CD14-positive monocyte (primary cell): ENCODE measurements around a stretch of chr7.

DNA sequence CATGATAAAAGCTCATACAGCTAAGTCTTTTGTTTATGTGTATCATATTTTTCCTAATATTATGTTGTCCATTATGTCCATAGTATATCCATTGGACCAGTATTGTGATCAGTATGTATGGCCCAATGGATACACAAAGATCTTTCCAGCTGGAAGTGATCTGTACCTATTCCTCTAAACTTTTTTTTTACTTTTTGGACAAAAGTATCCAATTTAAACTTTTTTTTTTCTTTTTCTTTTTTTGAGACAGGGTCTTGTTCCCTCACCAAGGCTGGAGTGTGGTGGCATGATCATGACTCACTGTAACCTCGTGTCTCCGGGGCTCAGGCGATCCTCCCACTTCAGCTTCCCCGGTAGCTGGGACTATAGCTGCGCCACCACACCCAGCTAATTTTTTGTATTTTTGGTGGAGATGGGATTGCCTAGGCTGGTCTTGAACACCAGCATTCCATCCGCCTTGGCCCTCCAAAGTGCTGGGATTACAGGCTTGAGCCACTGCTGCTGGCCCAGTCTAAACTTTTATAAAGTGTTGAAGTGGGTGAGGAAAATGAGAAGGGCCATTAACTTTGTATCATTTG, 4.2 kb downstream of the CALU start:
- CAGE, long polyA plus RNA, result no peak

DNA sequence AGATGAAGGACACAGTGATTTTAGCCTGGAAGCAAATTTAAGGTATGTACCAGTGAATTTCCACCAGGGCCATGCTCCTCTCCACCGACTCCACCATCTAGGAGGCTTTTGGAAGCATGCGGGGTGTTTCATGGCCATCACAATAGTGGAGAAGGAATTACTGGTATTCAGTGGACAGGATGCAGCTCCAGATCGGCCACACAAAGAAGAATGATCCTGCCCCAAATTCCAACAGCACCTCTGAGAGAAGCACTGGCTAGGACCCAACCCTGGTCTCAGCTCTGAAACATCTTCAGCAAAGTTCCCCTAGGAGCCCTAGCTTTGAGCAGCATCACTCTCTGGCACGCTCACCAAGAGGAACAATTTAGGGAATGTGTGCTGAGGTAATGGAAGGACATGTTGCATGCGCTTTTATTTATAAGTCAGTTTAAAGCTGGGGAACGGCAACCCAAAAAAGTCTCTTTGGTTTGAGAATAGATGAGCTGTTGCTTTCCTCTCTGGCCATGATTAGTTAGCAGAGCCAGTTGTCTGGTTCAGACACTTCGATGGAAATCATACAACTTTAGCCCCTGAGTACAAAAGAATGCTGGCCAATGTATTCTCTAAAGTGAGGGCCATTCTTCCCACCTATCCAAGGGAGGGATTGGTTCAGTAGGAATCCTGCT, 5.6 kb upstream of the OPN1SW start:
- CAGE, long polyA plus RNA, result no peak

GRCh38 chr7:128835794-128836342, 5.7 kb downstream of the FLNC start:
- CAGE, long polyA plus RNA, result no peak

- CAGE, long polyA plus RNA, result no peak
Observed at GRCh38 chr7:128844331-128844683, 14.1 kb downstream of the FLNC start.

DNA sequence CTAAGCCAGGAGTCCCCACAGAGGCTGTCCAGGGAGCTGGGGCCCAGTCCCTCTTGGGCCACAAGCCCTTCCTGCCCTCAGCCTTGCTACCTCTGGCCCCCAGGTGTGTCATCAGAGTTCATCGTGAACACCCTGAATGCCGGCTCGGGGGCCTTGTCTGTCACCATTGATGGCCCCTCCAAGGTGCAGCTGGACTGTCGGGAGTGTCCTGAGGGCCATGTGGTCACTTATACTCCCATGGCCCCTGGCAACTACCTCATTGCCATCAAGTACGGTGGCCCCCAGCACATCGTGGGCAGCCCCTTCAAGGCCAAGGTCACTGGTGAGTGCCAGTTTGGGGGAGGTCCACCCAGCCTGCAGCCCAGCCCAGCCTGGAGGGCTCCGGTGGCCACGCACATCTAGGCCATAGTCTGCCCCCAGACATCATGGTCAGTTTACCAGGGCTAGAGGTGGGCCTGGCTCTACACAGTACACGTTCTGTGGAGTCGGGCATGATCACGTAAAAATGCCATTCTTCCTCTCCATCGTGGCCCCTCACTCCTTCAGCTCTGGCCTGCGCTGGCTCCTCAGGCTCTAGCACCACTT, 5.5 kb upstream of the ATP6V1F start:
- CAGE, long polyA plus RNA, result no peak

DNA sequence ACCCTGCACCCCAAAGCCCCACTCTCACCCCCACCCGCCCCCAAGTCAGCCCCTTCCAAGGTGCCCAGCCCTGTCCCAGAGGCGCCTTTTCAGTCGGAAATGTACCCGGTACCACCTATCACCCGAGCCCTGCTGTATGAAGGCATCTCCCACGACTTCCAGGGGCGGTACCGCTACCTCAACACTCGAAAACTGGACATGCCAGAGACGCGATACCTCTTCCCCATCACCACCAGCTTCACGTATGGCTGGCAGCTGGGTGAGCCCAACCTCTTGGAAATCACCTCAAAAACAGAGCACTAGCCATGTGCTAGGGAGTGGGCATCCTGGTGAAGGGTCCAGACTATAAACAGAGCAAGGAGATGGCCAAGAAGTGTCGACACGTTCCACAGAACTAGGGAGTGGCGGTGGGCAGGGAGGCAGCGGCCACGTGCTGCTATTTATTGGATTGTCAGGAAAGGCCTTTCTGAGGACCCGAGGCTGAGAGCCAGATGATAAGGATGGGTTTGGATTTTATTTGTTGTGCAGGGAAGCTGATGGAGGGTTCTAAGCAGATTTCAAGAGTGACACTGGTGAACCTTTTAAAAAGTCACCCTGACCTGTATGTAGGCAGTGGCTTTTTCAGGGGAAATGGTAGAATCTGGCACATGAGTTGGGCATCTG, 573 bp downstream of the ATP6V1FNB start:
- CAGE, long polyA plus RNA, result no peak

DNA sequence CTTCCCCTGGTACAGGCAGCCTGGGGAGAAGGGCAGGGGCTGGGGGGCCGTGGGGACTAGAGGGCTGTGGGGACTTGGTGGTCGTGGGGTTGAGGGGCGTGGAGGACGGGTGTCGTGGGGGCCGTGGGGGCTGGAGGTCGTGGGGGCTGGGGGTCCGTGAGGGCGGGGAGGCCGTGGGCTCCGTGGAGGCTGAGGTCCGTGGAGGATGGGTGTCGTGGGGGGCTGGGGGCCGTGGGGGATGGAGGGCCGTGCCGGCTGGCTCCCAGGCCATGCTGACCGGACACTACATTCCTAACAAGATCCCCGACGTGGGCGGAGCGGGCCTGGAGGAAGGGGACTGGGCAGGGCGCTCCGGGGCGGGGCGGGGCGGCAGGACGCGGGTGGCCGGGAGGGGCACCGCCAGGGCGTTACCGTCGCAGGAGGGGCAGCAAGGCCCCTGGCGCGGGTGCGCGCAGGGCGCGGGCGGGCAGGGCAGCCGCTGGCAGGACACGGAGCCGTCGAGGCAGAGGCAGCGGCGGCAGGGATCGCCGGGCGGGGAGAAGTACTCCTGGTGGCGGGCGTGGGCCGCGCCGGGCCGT, 19.9 kb downstream of the KCP start:
- CAGE, long polyA plus RNA, result no peak

DNA sequence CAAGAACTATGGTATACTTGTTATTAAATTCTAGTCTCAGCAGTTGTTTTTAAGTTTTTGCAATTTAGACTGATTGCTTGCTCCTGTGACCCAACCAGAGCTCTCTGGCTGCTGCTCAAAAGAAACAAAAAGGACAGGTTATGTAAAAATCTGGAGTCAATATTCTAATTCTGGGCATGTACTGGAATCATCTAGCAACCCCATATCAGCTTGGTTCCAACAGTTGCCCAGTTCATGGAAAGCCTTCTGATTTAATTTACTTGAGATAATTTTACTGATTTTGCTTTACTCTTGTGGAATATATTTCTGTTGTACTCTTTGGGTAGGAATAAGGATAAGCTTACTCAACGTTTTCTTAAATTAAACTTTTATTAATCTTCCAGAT, 10.2 kb downstream of the KCP start:
- CAGE, long polyA plus RNA, result no peak

DNA sequence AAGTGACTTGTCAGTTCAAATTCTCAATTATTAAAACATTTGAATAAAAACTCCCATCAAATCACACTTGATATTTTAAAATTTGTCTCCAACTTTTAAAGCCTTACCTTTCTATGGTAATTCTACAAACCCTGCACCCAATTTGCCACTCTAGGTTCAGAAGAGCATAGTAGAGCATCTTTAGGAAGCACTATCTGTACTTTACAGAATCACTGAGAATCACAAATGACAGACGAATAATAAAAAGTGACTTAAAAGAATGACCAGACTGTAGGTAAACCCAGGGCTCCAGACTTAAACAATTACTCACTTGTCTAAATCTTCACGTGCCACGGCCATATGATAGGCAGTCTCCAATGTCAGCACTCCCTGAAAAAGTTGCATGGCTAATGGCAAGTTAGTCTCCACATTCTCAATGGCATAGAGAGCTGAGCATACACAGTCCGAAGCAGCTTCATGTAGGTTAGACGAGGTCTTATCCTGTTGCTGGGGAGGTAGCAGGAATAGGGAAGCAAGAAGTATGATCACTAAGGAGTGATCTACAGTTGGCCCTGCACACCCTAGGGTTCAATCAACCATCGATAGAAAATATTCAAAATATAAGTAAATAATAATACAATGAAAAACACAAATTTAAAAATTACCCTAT, 54.0 kb downstream of the TNPO3 start:
- CAGE, long polyA plus RNA, result no peak

- CAGE, long polyA plus RNA, result no peak
Observed at GRCh38 chr7:129126152-129126918, 18.2 kb upstream of the TSPAN33 start.

DNA sequence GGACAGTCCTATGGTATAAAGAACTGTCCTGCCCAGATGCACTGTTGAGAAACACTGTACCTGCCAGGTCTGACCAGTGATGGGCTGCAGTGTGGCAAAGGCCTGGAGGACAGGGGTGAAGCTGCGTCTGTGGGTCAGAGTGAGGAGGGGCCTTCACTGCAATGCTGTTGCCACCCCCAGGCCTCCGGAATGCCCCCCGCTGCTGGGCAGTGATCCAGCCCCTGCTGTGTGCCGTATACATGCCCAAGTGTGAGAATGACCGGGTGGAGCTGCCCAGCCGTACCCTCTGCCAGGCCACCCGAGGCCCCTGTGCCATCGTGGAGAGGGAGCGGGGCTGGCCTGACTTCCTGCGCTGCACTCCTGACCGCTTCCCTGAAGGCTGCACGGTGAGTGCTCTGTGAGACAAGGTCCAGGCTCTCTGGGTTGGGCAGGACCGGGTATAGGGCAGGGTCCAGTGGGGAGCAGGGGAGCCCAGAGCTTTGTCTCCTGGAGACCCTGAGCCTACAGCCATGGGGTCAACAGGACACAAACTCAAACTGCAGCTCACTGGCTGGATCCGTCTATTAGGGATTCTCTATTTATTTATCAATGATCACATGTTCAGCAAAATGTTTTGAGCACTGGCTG, 14.9 kb downstream of the SMO start:
- CAGE, long polyA plus RNA, result no peak

DNA sequence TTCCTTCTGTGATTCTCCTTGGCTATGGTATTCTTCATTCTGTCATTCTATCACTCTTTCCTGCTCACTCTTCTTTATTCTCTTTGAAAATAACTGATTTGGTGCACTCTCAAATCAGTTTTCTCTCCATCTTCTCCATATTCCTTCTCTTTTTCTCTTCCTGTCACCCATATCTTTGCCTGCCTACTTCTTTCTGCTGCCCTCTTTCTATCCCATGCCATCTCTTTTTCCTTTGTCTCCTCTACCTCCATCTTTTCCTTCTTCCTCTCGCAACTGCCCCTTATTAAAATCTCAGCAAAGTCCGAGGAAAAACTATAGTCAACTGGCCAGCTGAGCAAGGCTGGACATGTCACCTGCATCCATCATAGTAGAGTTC, 6.0 kb downstream of the STRIP2 start:
- CAGE, long polyA plus RNA, result no peak

DNA sequence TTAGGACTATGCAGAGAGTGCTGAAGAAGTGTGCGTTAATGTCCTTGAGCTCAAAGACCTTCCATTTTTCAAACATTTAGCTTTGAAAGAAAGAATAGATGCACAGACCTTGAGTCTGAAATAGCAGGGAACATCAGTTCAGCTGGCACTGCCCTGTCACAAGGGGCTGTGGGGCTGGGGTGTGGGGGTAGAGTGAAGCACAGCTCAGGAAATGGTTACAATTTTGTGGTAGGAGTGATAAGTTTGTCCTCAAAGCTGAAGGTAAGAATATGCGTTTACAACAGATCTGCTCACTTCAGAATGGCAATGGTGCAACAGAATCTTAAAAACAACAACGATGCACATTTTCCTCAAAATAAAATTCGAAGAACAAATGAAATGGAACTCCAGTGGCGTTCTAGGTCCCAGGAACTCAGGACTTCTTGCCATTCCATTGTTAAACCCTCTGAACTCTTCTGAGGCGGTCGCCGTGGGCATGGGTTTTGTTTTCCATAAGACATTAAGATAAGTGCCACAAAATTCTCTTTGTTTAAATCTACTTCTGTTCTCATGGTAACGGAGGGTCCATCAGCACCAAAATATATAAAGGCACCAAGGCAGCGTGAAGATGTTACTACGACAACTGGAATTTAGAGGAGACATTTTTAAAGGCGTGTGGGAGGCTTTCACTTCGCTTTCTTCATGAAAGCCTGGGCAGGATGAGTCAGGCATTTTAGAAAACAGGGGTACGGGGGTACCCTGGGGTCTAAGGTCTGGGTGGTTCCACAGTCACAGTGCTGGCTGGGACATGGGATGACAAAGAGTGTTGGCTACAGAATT, 33.8 kb downstream of the SMKR1 start:
- CAGE, long polyA plus RNA, result no peak

DNA sequence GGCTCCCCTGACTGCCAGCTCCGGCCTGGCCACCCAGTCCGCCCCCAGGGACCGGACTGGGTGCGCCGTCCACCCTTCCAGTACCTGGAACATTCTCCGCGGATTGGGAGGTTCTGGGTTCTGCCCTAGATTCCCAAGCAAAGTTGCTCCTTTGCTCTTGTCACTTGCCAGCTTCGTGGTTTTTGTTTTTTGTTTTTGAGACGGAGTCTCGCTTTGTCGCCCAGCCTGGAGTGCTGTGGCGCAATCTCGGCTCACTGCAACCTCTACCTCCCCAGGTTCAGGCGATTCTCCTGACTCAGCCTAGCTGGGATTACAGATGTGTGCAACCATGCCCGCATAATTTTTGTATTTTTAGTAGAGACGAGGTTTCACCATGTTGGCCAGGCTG, 126.6 kb downstream of the UBE2H start:
- CAGE, long polyA plus RNA, result no peak

DNA sequence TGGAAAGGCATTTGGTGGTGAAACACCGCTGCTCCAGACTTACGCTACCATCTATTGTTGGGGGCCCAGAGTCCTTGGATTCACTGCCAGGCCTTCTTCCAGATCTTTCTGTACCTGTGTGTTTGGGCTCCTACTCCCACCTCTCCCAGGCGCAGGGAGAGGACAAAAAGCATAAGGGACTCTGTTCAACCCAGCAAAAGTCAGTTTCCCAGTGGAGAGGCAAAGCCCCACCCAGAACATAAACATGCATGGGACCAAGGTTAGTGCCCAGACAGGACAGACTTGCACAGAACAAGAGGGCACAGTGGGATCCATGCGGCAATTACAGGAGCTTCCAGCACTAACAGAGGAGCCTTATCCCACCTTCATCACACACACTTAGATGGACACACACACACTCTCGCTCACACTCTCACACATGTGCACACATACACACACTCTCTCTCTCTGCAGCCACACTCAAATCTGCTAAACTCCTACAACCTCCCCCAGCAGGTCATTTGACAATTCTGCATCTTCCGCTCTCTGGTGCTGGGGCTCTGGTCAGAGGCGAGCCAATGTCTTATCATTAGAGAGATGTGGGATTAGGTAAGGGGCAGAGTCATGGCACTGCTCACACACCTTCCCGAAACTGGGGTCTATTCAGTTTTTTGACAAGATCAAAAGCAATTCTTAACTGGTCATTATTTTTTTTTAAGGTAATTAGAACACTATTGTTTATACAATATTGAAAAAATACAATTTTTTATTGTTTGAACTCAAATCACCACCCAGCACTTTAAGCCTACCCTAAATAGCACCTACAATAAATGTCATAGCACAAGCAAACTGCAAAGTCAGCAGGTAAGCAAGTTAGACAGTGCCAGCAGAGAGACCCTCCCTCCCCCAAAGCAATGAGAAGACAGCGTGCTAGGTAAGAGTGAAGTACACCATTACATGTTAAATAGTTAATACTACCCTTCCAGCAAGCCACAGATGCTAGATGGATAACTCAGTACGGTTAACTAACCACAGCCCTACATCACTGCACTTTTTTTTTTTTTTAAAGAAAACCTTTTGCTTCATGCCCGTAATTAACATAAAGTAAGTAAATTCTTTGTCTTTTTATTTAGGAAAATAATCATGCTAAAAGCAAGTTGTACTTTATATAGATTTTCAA, 120.3 kb downstream of the UBE2H start:
- CAGE, long polyA plus RNA, result no peak

GRCh38 chr7:129853281-129853982, 99.3 kb downstream of the UBE2H start:
- CAGE, long polyA plus RNA, result no peak

DNA sequence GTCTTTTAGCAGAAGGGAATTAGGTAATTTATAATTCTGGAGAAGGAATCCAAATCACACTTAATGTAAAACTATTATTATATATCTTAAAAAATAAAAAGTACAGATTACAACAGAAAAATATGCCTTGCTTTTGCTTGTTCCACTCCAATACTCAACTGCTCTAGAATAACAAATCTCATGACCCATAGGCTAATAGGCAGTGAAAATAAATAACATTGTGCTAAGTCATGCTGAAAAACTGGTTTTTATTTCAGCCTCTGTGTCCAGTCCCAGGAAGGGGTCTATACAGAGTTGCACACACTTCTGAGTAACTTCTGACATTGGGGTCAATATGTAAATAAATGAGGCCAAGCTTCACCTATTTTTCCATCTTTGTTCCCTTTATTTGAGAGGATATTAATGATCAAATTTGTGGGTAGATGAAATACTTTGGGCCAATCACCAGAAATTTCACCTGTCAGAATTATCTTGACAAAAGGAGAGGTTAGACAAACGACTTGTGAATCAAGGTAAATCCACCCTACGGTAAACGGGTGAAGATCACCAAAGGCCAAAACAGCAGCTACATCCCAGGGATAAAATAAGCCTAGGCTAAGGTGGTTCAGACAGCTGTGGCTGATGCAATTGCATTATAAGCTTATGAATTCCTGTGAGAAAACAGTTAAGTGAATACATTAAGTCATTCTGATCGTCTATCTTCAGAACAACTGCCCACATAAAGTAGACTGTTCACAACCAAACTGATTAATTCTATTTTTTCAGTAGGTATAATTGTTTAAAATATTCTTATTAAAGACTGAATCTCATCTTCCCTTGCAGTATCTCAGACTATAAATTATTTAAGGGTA, 87.5 kb downstream of the UBE2H start:
- CAGE, long polyA plus RNA, result no peak

DNA sequence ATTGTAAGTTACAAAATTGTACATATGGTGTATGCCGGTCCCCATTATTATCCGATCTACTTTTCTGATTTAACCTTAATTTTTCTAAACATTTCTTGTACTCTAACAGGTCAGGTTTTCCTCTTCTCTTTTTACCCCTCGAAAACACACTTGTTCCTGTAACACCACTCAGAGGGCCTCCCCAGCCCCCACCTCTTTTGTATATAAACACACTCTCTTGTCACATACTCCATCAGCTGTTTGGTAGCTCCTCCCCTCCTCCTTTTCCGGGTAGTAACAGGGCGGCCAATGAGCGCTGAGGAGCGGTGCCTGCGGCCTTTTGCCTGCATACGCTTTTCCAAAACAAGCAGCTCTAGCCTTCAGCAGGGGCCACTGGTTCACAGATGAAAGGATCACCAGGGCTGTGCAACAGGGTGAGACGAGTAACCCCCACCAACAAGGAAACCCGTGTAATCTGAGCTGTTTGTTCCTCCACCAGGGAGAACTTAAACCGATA, 4.0 kb downstream of the UBE2H start:
- CAGE, long polyA plus RNA, result no peak

DNA sequence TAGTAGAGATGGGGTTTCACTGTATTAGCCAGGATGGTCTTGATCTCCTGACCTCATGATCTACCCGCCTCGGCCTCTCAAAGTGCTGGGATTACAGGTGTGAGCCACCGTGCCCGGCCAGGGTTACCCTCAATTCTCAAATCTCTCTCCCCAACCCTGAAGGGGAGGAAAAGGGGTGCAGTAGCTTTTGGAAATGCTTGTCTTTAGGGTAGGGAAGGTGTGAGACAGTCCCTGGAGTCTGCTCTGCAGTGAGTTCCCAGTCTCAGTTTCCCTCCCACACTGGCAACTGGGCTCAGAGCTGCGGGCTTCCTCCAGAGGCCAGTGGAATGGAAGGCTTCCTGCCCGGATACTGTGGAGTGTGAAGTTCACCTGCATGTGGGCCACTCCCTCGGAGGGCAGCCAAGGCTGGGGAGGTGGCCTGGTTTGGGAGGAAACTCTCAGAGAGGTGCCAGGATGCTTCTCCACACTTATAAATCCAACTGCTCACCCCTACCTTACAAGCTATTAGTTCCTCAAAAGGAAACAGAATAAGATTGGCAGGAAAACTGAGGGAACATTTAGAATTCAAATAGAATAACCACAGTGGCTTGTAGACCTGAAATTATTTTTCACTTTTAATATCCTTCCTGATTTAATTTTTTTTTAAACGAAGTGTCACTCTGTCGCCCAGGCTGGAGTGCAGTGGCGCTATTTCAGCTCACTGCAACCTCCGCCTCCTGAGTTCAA, 18.0 kb upstream of the UBE2H start:
- CAGE, long polyA plus RNA, result no peak

DNA sequence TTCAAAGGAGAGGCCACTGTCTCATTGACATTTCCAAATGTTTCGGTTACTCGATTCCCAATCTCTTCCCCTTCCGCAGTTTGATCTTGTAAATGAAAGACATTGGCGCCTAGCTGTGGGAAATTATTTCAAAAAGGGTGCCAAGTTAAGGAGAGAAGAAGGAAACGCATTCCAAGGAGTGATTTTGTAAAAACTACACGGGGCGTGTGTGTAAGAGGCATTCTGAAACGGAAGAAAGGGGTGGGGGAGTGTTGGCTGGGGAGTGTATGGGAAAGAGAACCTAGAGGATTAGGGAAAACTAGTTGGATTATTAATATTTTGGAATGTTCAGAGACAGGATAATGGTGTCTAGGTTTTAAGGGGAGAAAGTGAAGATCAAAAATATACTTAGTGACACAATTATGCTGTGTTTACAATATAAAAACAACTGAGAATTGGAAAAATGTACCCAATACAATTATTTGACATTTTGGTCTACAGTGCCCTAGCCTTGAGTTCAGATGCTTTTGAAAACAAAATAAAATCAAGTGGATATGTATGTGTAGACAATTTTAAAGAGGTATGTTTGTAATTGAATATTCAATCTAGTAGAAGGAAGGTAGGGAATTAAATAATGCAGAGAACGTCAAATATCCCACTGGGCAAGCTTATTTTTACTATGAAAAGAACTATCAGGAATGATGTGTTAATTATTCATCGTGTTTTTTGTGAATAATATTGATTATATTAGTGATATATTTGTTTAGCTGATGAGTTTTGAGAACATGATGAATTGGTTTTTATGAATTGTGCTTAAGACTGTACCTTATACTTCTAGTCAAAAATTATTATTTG, 930 bp downstream of the KLHDC10 start:
- CAGE, long polyA plus RNA, result no peak